SUDHL5 (cell line): ENCODE data around the gene CMIP.

DNA sequence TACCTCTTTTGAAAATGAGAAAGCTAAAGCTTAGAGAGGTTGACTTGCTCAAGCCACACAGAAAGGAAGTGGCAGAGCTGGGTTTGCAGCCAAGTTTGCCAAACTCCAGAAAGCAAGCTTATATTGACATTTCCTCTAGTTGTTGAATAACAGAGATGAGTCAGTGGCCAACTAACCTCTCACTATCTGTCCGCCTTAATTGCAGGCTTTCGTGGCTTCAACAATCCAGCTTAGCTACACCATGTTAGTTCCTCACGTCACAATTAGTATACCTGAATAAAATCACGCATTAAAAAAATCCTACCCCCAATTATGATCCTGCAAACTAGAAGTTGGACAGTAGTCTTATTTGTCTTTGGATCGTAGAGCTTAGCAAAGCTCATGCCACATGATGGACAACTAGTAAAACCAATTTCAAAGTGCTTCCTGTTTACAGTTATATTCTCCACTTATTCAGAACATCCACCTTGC, 151.7 kb downstream of the CNTNAP4 start:
- PRO-cap = no peak

GRCh38 chr16:77711562-77712173, 10.6 kb upstream of the NUDT7 start:
- PRO-cap = no peak

GRCh38 chr16:78606086-78607031, 506.9 kb downstream of the WWOX start:
- PRO-cap = no peak

DNA sequence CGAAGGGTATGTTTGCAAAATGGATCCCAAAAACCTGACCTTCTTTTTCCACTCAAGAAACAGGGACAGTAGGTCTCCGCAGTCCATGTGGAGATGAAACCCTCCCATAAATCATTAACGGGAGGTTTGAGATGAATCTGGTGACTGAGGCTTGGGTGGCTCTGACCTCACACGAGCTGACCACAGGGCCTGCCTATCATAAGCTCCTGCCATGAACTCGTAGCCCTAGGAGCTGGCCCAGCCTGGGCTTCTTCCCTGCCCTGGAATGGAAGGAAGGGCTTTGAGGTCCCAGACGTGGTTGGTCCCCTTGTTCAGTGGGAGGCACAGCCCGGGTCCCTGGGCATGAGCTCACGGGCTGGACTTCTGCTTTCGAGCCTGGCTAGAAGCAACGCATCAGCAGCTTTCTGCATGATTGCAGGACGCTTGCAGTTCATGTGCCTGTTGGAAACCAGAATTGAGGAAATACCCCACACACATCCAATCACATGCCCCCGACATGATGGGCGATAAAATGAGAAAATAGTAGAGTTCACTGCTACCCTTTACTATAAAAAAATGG, 293.4 kb downstream of the MAF start:
- PRO-cap = no peak

GRCh38 chr16:79595194-79595633, 5.3 kb downstream of the MAF start:
- PRO-cap = no peak

DNA sequence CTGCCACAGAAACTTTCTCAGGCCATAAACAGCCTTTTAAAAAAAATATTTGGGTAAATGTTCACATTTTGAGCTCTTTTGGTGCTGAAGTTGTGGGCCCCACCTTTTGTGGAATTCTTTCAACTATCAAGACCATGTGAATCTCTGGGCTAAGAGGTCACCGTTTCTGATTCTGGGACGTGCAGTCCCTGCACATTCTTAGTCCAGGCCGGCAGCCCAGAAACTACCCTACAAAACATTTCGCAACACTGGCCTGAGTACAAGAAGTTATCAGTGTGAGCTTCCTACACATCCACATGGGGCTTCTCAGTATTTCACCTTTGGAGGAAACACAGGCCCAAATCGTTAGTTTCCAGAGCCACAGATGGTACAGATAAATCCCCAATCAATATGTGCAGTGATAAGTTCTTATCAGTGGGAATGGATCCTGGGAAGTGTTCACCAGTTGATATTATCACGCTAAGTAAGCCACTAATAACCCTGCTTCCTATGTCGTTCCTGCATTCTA, 369.9 kb upstream of the MAF start:
- PRO-cap = no peak

- PRO-cap = no peak
Observed at GRCh38 chr16:81237242-81237671, 1.2 kb upstream of the BCO1 start.

GRCh38 chr16:81323994-81325287, 9.7 kb downstream of the GAN start:
- PRO-cap = no peak

GRCh38 chr16:81444067-81444899, at the start of gene CMIP:
CMIP (plus strand) TSS chr16:81444808.
- PRO-cap = bidirectional peak, plus-strand start at chr16:81444808, minus-strand start at chr16:81444670

- PRO-cap = no peak
Observed at GRCh38 chr16:81448349-81449126, 3.9 kb downstream of the CMIP start.

GRCh38 chr16:81450404-81451245, 6.0 kb downstream of the CMIP start:
- PRO-cap = no peak

- PRO-cap = no peak
Observed at GRCh38 chr16:81452958-81453460, 8.4 kb downstream of the CMIP start.

DNA sequence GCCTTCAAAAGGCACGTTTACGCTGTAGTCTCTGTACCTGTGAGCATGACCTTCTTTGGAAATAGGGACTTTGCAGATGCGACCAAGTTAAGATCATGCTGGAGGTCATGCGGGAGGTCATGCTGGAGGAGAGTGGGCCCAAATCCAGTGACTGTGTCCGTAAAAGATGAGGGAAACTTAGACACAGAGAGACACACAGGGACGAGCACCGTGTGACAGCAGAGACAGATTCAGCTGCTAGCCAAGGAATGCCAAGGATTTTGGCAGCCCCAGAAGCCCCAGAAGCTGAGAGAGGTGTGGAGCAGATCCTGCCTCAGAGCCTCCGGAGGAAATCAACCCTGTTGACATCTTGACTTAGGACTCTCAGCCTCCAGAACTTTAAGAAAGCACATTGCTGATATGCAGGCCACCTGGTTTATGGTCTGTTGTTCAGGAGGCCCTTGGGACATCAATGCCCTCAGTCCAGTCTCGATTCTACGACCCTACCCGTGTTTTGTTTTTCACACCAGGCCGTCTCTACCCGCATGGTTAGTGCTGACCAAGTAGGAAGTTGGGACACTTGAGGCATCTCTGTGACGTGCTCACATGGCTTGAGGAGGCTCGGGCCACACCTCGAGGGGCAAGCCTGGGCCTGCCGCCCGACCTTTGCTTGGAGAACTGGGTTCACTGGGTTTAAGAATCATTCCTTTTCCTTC, 86.6 kb downstream of the CMIP start:
- PRO-cap = no peak

- PRO-cap = no peak
Observed at GRCh38 chr16:81538019-81538377, 93.4 kb downstream of the CMIP start.

DNA sequence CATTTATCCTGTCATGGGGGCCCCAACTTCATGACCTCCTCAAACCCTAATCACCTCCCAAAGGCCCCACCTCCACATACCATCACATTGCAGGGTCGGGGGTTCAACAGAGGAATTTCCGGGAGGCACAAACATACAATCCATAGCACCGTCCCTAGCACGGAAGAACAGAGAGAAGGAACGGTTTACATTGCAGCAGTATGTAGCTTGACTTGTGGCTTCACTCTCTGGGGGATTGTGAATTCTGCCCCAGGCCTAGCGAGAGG, 98.1 kb downstream of the CMIP start:
- PRO-cap = no peak

GRCh38 chr16:81581037-81581398, 136.4 kb downstream of the CMIP start:
- PRO-cap = no peak

- PRO-cap = no peak
Observed at GRCh38 chr16:81592271-81592688, 147.7 kb downstream of the CMIP start.

DNA sequence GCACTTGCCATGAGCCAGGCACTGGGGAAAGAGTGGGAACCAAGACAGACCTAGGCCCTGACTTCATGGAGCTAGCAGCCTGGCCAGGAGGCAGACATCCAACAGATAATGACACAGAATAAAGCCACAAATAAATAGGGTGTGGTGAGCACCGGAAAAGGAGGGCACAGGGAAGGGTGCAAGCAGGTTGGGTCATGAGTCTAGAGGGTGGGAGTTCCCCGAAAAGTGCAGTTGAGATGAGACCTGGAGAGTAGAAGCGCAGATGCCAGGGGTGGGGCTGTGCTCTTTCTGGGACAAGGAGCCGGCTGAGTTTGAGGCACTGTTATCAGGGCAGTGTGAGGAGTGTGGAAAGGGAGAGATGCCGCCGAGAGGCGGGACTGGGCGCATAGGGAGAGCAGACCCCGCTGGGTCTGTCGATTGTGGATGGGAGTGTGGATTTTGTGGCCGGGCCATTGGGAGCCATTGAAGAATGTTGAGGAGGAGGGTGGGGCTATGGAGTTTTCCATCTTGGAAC, 162.1 kb downstream of the CMIP start:
- PRO-cap = no peak

DNA sequence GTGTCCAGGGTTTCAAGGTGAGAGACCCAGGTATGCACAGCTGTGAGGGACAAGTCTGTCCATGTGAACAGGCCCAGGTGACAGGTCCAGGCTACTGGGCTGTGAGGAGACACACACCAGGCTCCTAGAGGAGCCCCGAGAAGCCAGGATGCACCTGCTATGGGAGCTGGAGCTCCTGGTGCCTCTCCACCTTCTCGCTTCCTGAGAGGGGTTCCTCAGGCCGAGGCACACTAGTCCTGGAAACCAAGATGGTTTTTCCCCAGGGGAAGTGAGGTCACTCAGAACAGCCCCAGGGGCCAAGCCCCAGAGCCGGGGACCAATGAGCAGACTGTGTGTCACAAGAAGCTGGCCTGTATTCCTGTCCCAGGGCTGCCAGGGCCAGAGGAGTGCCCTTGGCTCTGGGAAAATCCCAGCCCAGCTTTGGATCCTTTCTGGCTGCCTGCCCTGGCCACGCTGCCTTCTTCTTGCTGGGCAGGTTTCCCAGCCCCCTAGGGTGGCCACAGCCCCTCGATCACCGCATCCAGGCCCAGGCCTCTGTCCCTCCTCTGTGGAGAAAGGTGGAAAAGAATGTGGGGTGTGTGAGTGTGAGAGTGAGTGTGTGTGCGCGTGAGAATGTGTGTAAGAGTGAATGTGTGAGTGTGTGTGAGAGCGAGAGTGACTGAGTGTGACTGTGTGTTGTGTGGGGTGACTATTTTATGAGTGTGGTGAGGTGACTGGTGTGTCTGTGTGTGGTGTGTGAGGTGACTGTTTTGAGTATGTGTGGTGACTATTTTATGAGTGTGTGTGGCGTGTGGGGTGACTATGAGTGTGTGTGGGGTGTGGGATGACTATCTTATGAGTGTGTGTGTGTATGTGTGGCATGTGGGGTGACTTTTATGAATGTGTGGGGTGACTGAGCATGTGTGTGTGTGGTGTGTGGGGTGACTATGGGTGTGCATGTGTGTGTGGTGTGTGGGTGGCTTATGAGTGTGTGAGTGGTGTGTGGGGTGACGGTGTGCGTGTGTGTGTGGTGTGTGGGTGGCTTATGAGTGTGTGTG, 153.2 kb upstream of the PLCG2 start:
- PRO-cap = no peak

DNA sequence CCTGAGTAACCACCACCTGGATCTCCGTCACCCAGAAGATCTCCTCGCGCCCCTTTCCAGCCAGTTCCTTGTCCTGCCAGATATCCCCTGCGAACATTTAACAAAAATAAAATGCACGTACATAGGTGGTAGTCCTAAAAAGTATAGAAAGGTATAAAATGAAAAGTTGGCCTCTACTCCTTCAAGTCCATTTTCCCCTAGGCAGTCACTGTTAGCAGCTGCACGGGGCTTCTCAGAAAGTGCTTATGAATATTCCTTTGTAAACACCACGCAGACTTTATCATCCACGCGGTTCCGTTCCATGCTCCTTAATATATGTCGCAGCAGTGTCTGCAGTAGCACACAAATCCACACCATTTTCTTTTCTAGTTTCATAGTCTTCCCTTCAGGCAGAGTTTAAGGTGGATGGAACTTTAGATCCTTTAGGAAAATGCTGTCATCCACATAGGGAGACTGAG, 146.9 kb upstream of the PLCG2 start:
- PRO-cap = no peak